ENCODE data around the gene RNF38.

DNA sequence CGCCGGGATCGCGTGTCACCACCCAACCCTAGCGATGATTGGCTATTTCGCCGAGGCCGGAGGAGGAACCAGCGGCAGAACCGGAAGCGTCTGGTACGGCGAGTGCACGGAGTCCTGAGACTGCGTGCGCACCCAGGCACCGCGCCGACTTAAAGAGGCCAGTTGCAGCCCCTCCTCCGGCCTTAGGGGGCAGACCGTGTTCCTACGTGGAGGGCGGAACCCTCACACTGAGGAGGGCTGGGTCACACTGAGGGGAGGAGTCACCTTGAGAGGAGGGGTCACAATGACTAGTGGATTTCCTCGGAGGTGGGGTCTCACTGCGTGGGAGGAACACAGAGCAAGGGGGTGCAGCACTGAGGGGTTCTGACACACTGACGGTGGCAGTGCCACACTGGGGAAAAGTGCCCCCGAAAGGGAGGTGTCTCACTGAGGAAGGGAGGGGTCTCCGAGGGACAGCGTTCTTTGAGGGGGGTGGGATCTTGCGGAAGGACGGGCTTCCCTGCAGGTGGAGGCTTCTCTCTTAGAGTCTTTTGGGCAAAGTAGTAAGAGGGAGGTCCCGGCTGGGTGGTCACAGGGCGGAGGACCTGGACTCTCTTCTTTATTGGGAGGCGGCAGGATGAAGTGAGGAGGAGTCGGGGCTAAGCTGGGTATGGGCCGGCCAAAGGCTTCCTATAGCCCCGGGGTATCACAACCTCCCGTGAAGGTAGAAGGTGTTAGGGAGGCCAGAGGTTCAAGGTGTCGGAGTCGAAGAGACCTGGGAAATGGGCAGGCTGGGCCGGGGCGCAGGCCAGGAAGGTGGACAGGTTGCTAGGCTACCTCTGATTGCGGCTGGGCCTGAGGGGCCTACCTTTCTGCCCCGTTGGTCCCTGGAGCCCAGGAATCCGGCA is 715 bp upstream of the TESK1 start:
- RRBS: 2% methylated on average over 20 of the region's 45 CpGs

- RRBS: 3% methylated on average over 7 of the region's 44 CpGs
Observed at GRCh38 chr9:35616849-35617442, 1.3 kb downstream of the CD72 start.

- RRBS: no CpG with 5 or more reads among the region's 29 CpGs
Observed at GRCh38 chr9:35645859-35646692, 4.7 kb downstream of the SIT1 start.

GRCh38 chr9:35659276-35660051 is 1.4 kb downstream of the CCDC107 start:
- RRBS: no CpG with 5 or more reads among the region's 12 CpGs

DNA sequence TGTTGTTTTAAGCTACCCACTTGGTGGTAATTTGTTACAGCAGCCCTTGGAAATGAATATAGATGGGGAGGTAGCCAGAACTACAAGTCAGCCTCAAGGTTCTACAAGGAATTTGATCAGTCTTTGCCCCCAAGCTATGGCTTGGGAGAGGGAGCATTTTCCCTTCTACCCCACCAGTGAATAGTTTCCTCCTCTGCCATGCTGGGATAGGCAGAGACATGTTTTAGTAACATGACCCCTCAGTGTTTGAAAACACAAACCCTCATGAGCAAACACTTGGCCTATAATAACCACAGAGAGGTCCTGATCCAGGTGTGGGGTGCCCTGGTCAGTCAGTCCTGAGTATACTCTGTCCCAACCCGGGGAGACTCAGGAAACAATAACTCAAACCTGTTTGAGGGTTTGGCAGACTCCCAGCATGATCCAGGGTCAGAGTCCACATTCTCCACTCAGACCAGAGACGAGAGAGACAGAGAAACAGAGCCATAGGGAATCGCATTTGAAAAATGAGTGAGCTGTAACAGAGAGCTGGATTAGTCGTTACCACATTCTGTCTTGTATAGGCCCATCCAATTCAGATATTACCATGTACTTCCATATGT is 4.3 kb upstream of the ARHGEF39 start:
- RRBS: no CpG with 5 or more reads among the region's 4 CpGs

GRCh38 chr9:35691006-35691661 is 1.4 kb upstream of the TPM2 start:
- RRBS: 2% methylated on average over 6 of the region's 35 CpGs

GRCh38 chr9:35691679-35692469 is 2.1 kb upstream of the TPM2 start:
- RRBS: no CpG with 5 or more reads among the region's 15 CpGs

DNA sequence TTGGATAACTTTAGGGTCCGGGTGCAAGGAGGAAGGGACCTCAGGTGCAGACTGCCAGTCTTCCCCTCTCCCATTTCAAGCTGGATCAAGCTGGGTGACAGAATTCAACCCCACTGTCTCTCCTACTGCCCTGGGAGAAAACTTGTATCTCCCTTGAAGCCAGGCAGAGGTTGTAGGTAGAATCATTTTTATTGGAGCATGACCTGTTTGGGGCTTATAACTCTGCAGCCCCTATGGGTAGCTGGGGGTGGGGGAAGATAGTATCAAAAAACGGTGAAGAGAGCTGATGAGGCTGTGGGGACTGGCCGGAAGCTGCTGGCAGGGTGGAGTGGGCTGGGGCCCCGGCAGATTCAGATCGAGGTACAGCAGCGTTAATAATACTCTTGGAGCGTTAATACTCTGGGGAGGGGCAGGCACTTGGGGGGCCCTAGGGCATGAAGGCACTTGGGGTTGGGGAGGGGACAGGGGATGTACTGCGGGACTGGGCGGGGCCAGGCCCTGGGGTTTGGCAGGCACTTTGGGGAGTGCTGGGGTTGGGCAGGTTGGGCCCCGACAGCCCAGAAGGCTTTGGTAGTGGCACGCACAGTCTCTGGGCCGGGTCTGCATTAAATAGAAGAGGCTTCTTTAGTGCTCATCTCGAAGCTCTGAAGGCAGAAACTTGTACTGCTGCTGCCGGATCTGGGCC is 7.6 kb upstream of the TPM2 start:
- RRBS: 76% methylated on average over 2 of the region's 14 CpGs

DNA sequence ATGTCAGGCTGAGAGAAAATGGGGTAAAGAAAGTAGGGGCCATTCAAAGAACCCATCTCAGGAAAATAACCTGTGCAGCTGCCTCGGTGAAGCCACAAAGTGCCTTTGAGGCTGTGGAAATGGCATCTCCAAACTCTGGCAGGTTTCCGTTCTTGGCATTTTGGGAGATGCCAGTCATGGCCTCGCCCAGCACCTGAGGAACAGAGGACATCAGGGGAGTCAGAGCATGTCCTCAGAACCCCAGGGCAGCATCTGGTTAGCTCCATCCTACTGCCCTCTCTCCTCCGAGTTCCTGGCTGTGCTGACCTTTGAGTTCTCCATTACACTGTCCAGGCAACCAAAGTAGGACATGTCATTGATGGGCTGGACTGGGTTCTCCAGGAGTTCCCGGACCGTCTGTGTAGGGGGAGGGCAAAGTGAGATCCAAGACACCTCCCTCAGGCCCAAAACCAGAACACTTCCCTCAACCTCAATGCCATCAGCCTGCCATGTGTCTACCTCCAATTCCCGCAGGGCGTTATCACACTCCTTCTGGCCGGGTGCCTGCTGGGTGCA is 20.8 kb upstream of the TPM2 start:
- RRBS: no CpG with 5 or more reads among the region's 9 CpGs

- RRBS: no CpG with 5 or more reads among the region's 12 CpGs
Observed at GRCh38 chr9:35834751-35835739, 6.0 kb downstream of the TMEM8B start.

- RRBS: no CpG with 5 or more reads among the region's 14 CpGs
Observed at GRCh38 chr9:35906798-35907551, 973 bp downstream of the HRCT1 start.

- RRBS: no CpG with 5 or more reads among the region's 2 CpGs
Observed at GRCh38 chr9:36144868-36145408, 8.4 kb downstream of the GLIPR2 start.

GRCh38 chr9:36165694-36166493 is 3.3 kb upstream of the CCIN start:
- RRBS: 80% methylated on average over 1 of the region's 34 CpGs

DNA sequence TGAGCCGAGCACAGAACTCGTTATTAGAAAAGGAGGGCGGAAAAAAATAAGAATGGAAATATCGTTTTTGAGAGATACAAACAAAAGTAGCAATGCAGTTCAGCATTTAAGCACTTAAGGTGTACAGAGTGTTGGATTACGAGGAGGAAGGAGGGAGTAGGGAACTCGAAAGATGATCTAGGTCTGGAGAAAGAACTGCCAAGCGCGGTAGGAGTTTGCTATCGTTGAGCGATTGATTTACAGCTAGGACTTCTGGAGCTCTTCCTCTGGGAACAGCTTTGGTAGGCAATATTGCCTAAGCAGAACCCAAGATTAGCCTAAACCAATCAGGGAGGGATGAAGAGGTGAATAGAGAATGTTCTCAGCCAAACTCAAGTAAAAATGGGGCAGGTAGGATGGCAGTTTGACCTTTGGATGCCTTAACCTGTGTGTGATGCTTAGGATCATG is 945 bp downstream of the CLTA start:
- RRBS: no CpG with 5 or more reads among the region's 10 CpGs

GRCh38 chr9:36192209-36192478 is 1.4 kb downstream of the CLTA start:
- RRBS: no CpG with 5 or more reads among the region's 2 CpGs

DNA sequence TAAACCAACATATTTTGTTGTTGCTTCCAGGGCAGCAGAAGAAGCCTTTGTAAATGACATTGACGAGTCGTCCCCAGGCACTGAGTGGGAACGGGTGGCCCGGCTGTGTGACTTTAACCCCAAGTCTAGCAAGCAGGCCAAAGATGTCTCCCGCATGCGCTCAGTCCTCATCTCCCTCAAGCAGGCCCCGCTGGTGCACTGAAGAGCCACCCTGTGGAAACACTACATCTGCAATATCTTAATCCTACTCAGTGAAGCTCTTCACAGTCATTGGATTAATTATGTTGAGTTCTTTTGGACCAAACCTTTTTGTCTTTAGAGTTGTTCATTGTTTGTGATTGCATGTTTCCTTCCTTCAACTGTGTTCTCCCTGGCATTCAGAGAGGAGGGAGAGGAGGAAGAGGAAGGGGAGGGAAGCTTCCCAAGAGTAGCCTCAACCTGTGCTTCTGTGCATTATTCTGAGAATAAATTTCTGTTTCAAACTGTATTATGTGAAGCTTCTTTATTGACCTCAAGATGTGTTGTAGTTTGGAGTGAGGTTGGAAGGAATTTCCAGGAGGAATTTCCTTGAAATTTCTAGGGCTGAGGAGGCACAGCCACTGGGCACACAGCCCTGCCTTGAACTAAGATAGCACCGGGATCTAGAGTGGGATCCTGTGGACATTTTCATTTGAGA is 21.0 kb downstream of the CLTA start:
- RRBS: no CpG with 5 or more reads among the region's 8 CpGs

DNA sequence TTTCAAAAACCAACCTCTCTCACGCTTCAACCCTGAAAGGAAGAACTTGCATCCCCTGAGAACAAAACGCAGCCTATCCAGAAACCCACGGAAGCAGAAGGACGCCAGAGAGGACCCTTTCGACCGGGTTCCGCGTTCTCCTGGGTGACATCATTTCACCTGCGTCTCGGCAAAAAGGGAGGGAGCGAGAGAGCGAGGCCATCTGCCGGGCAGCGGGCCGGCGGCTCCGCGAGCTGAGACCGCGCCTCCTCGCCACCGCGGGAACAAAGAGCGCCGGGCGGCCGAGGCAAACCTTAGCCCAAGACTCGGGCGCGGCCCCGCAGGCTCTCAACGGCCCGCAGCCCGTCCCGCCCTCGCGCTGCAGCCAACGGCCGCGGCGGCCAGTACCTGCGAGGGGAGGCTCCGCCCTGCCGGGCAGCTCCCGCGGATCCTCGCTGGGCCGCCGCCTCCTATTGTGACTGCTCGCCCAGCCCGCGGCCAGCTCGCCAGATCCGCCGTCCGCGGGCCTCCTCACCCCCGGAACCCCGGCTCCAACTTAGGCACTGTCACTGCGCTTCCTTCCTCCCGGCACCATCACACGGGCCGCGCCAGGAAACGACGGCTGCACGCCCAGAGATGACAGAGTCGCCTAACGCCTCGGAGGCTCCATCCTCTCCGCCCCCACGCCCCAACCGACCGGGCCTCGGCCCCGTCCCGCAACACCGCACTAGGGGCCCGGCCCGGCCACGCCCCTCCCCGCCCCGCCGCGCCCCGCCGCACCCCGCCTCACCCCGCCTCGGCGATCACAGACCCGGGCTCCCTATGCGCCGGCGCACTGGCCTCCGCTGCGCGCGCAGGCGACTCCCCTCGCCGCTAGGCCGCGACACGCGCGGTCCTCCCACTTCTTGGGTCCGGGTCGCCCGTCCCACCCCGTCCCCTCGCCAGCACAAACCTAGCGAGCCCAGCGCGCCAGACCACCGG is at the start of gene RNF38:
Gene RNF38 (minus strand): TSS at position 103 of the 960 bp plus-strand sequence.
- RRBS: 3% methylated on average over 57 of the region's 116 CpGs

DNA sequence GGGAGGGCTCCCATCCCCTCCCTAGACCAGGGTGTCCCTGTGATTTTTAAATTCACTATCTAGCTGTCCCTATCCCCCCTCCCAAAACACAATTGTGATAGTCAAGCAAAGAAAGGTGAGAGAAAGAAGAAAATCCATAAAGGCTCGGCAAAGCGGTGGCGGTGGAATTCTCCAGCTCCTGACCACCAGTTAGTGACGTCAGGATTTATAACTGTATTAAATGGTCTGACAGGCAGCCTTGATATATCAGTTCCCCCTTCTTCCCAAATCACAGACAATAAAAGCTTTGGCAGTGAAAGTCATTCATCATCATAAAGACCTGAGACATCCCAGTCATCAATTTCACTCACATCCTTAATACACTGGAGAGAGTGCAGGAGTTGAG is 132.1 kb downstream of the PAX5 start:
- RRBS: no CpG with 5 or more reads among the region's 4 CpGs

- RRBS: no CpG with 5 or more reads among the region's 29 CpGs
Observed at GRCh38 chr9:37030278-37031043, 3.6 kb downstream of the PAX5 start.

GRCh38 chr9:37107672-37108054 is 12.7 kb upstream of the ZCCHC7 start:
- RRBS: no CpG with 5 or more reads among the region's 3 CpGs